AG10803 (cell line): ENCODE measurements around the genes AP2S1 and CCDC9.

- RRBS = no CpG with 5 or more reads among the region's 29 CpGs
Measured at GRCh38 chr19:46785878-46787075, 2.1 kb downstream of the SLC1A5 start.

GRCh38 chr19:46850180-46851205, at the start of gene AP2S1:
Gene AP2S1 (minus strand): TSS chr19:46850846.
- RRBS = 2% methylated on average over 10 of the region's 53 CpGs

GRCh38 chr19:46853942-46854556, 3.4 kb upstream of the AP2S1 start:
- RRBS = no CpG with 5 or more reads among the region's 7 CpGs

DNA sequence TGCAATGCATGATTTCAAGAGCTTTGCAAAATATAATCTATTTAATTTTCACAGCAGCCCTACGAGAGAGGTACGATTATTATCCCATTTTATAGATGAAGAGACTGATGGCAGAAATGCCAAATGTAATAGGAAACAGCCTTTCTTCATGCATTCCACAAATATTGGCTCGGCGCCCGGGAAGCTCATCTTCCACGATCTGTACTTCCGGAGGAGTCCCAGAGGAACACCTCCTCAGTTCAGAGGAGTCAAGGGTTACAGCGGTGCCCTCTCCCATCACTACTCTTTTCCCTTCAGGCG, 1.2 kb upstream of the ARHGAP35 start:
- RRBS = no CpG with 5 or more reads among the region's 9 CpGs

- RRBS = no CpG with 5 or more reads among the region's 5 CpGs
Measured at GRCh38 chr19:46899077-46899441, 38.3 kb downstream of the ARHGAP35 start.

DNA sequence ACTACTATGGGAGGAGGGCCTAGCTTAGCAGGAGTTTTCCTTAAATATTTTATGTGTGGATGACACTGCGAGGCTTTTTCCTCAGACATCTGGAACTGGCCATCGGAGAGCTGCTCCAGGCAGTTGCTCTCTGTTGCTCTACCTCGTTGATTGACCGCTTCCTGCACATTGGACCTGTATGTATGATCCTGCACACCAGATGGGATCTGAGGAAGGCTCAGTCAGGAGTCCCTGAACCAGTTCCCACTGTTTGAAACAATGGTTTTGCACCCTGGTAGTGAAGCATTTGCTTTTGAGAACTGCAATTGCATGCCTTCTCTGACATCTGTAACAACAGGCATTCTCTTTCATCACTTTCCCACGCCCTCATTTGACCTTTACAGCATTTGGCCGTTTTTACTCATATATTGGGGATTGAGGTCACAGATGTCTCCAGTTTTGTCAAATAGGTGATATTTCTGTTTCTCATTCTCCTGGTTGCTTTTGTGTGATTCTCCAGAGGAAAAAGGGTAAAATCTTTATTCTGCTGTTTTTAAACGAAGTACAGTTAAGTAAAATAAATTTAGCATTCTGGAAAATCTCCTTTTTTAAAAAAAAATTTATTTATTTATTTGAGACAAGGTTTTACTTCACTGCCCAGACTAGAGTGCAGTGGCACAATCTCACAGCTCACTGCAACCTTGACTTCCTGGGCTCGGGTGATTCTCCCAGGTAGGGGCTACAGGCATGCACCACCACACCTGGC, 61.0 kb upstream of the NPAS1 start:
- RRBS = no CpG with 5 or more reads among the region's 8 CpGs

- RRBS = no CpG with 5 or more reads among the region's 9 CpGs
Measured at GRCh38 chr19:47051685-47052207, 3.3 kb upstream of the TMEM160 start.

DNA sequence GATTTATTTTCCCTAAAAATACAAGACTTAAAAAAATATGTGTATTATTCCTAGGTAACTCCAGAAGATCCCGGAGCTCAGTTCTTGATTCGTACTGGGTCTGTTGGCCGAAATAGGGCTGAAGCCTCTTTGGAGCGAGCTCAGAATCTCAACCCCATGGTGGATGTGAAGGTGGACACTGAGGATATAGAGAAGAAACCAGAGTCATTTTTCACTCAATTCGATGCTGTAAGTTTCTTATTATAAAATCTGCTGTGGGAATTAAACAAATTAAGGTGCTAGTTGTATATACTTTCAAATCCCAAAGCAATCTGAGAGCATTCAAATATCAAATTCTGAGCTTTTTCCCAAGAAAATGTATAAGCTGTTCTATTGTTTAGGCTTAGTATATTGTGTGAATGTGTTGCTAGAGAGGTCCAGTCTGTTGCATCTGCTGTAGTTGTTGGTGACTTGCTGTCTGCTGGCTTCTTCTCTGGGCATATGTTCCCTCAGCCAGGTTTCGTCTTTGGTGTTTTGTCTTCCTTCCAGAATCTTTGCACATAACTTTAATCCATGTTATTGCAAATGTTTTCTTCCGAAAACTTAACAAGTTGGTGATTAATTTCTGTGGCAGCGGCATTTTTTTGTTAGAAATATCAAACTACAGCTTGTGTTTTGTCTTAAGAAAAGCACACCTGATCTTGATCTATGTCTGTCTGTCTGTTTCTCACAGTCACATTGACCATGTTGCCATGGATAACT, 19.7 kb downstream of the SAE1 start:
- RRBS = no CpG with 5 or more reads among the region's 8 CpGs

DNA sequence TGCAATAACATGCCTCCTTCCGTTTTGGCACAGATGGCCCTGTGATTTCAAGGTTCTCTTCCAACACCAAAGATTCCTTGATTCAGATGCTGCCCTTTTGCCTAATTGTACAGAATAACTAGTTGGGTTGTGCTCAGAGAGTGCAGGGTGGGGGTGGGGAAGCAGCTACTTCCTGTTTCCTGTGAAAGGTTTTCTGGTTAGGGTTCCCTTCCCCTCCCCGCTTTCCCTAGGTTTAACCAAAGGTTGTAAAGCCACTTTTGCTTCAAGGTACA, 27.2 kb downstream of the SAE1 start:
- RRBS = no CpG with 5 or more reads among the region's 2 CpGs

DNA sequence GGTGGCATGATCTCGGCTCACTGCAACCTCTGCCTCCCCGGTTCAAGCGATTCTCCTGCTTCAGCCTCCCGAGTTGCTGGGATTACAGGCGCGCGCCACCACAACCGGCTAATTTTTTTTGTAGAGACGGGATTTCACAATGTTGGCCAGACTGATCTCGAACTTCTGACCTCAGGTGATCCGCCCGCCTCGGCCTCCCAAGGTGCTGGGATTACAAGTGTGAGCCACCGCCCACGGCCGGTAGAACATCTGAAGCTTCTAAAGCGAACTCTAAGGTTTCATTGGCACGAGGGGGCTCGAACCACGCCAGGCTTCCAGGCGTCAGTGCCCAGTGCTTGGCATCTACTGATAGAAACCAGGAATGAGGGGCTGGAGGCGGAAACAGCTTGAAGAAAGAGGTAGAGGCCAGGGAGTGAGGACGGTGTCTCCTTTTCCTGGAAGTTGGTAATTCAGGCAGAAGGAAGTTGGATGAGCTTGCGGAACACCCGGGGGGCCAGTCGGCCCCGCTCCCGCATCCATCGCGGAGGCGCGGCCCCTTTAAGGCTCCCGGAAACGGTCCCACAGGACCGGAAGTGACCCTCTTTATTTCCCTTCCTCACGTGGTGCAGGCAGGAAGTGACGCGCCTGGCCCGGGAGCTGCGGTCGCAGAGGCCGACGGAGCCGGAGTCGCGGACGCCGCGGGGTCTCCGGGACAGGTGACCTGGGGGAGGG, at the start of gene CCDC9:
TSS of gene CCDC9 (plus strand) at position 611 of the 711 bp plus-strand sequence.
- RRBS = 2% methylated on average over 14 of the region's 50 CpGs

- RRBS = no CpG with 5 or more reads among the region's 56 CpGs
Measured at GRCh38 chr19:47257008-47258205, 1.1 kb downstream of the CCDC9 start.

- RRBS = no CpG with 5 or more reads among the region's 16 CpGs
Measured at GRCh38 chr19:47310533-47311405, 1.1 kb downstream of the C5AR1 start.

- RRBS = no CpG with 5 or more reads among the region's 24 CpGs
Measured at GRCh38 chr19:47417813-47418462, 1.4 kb downstream of the MEIS3 start.

DNA sequence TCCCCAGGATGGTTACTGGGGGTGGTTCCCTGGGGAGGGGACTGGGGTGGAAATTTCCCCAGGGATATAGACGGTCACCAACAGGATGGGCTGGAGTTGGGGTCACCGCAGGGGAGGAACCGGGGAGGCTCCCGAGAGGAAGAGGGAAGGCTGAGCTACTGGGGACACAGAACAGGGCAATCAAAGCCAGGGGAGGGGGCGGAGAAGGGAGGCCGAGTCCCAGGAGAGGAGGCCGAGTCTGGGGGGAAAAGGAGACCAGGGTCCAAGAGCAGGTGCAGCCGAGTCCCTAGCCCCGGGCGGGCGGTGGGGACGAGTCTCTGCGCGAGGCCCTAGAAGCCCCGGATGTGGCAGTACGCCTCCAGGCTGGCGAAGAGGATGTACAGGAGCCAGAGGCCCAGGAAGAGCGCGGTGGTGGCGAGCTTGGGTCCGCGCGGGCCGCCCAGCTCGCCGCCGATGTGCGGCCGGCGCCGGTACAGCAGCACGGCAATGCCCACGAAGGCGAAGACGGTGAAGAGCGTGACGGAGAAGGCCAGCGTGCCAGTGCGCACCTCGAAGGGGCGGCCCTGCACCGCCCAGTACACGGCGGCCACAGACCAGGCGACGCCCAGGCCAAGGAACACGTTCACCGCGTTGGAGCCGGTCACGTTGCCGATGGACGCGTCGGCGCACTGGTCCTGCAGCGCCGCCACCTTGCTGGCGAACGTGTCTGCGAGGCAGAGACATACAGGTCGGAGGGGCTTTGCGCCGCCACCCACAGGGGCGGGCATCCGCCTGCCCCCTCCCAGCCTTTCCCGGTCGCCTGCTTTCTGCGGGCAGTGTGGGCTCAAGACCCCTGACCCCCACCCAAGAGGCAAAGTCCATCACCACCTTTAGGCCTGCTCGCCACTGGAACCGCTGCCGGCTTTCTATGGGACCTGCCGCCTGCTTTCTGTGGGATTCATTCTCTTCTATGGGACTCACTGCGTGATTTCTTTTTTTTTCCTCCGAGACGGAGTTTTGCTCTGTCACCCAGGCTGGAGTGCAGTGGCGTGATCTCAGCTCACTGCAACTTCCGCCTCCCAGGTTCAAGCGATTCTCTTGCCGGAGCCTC, 10.8 kb upstream of the MEIS3 start:
- RRBS = 13% methylated on average over 13 of the region's 80 CpGs

DNA sequence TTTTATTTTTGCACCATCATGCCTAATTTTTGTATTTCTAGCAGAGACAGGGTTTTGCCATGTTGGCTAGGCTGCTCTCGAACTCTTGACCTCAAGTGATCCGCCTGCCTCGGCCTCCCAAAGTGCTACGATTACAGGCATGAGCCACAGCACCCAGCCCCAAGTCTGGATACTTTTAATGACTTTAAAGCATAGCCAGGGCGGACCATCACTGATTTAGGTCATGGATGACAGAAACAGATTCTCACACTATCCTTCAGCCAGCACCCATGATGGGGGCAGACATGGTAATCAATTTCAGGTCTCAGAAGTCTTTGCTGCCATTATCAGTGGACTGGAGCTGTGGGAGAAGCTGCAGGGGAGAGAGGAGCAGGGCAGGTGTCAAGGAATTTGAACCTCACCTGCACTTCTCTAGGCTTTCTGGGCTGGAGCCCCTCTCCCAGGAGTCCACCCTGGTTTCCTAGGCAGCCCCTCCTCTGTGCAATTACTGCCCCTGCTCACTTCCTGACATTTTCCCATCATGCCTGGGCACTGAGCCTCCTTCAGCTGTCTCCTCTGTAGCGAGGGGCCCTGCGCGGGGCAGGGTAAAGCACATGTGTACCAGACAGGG, 2.5 kb upstream of the KPTN start:
- RRBS = no CpG with 5 or more reads among the region's 8 CpGs

DNA sequence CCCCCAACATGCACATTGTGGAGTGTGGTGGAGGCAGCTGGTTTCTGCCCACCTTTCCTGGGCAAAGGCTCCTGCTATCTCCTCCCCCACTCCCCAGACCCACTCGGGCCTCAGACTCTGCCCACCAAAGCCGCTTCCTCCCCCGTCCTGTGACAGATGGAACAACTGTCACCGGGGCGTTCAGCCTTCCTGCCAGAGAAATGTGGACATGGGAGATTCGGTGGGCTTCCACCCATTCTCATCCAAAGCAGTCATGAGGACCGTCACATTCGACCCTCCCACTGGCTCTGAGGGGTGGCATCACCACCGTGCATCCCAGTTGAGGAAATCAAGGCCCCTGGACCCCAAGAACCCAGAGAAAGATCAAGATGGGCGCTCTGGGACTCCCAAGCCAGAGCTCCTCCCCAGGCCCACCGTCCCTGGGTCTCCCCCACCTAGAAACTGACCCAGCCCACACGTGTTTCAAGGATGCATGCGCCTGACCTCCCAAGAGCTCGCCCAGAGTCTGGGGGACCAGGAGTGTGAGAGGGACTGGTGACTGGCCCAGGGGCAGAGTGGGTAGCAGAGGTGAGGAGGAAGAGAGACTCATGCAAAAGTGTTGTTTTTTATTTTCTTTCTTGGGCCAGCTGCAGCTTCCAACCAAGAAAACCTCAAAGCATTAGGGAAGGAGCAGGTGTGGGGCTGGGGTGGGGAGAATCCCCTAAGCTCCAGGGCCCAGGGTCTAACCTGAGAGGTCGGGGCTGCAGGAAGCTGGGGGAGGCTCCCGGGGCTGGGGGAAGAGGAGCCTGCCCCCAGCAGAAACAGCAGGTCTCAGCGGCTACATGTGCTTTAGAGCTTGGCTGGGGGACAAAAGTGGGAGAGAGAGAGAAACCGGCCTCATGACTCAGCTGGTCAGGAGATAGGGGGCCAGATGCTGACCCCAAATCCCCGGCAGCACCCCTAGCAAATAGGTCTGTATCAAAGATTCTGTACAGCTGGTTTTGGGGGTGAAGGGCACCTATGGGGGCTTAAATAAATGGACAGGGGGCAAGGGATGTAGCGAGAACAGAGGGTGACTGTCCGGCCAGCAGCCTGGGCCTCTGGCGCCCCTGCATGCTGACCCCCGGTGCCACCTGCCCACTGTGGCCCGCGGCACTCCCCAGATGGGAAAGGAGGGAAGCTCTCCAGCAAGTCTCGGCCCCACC, 3.4 kb upstream of the KPTN start:
- RRBS = 82% methylated on average over 6 of the region's 26 CpGs

DNA sequence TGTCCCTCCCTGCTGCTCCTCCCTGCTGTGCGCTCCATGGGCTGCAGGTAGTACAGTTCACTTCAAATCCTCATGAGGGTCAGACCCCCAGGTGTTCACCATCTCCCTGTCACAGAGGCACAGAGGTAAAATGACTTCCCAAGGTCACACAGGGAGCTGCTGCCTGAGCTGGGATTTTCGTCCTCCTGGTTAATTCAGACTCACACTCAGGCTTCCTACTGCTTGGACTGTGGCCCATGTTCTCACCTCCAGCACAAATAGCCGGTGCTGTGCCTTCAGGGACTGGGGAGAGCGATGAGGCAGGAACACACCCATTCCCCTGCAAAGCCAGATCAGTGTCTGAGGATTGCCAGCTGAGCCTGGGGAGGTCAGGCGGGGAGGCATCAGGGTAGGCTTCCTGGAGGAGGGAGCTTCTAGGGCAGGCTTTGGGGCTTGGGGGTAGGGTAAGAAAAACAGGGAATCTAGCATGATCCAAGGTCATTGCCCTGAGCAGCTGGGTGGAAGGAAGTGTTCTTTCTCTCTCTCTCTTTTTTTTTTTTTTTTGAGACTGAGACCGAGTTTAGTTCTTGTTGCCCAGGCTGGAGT, 14.5 kb downstream of the BICRA start:
- RRBS = no CpG with 5 or more reads among the region's 6 CpGs

DNA sequence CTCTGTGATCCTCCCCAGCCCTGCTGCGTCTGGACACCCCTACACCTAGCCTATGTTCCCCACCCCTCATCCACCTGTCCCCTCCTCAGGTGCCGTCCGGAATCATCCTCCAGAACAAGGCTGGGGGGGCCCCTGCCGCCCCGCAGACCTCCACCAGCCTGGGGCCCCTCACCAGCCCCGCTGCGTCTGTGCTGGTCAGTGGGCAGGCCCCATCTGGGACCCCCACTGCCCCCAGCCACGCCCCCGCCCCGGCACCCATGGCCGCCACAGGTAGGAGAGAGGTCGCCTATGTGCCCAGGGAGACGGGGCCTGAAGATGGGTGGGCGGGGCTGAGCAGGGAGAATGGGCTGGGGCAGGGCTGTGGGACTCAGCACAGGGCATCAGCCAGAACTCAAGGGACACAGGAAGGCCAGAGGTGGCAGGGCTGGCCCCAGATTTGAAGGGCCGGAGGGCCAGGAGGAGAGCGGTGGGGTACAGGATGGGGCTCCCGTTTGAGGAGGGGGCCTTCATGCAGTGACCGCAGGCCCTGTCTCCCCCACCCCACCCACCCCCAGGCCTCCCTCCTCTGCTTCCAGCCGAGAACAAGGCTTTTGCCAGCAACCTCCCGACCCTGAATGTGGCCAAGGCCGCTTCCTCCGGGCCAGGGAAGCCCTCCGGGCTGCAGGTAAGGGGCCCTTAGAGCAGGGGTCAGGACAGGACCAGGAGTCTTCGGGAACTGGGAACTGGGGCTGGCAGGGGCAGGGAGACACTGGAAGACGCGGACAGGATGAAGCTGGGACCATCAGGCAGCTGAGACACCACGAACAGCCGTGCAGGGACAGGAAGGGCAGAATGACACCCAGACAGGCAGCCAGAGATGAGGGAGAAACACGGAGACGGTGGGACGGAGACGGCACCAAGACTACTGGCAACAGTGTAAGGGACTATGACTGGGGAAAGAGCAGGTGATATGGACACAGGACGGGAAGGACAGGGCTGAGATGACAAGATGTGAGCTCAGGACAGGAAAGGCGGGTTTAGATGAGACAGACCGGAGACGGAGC, 18.1 kb upstream of the EHD2 start:
- RRBS = no CpG with 5 or more reads among the region's 36 CpGs

GRCh38 chr19:47723061-47723495, 9.9 kb downstream of the EHD2 start:
- RRBS = no CpG with 5 or more reads among the region's 5 CpGs

DNA sequence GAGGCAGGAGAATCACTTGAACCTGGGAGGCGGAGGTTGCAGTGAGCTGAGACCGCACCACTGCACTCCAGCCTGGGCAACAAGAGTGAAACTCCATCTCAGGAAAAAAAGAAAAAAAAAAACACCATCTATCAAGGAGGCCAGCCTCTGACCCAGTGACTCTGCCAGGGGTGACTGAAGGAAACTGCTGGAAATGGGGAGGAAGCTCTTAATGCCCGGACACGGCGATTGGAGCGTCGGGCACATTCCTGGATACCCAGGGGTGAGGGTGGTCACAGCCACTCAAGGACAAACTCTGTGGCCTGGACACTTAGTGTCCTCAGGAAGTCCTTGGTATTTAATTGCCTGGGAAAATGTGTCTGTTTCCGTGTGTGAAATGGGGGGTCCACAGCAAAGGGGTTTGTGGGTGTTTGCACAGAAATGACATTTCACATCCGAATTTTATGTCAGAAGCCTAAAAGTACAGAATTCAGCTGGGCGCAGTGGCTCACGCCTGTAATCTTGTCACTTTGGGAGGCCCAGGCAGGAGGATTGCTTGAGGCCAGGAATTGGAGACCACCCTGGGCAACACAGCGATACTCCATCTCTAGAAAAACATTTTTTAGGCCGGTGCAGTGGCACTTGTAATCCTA, 15.0 kb downstream of the NOP53 start:
- RRBS = no CpG with 5 or more reads among the region's 13 CpGs